Mesangial cell (primary cell): ENCODE measurements around a stretch of chr17.

DNA sequence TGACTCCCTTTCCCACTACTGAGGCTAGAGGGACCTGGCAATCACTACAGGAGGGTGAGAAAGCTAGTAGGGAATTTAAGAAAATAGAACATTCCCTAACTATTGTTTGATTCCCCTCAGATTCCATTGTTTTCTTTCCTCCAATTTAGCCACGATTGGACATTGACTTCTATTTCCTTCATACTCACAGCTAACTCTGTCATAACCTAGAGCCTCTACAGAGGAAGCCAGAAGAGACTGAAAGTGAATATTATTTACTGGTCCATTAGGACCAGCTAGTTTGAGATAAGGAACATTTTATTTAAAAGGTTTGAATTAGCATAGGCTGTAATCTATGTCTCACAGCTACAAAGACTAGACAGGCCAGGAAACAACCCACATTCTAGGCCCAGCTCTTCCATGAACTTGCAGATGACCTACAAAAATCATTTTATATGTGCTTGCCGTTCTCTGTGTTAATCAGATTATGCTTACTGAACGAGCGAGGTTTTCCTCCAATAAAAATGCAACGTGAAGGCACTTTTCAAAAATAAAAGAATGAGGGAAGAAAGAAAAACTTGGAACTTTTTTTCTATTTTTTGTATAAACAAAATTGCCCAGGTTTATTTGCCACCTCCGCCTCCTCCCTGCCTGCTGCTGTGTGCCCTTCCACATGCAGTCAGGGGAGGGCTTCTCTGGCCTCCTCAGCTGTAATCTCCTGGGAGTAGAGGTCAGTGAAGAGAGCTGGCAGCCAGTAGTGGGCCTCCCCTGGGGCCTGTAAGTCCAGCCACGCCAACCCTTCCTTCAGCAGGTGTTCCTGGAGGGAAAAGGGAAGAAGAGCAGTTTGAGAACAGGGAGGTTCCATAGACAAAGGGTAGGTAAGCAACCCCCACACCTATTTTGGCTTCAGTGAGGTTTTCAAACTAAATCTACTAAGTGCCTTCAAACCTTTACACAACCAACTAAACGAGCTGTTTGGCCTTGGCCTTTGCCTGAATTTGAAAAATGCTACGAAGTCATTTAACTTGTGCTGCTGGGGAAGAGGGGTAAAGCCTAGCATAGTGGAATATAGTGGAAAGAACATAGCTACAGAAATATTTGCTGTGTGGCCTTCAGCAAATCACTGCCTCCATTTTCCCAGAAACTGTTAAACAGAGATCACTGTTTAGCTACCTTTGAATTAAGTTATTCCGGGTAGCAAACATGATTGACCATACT is 14.4 kb downstream of the SNF8 start:
- RAMPAGE, long total RNA, result no peak

DNA sequence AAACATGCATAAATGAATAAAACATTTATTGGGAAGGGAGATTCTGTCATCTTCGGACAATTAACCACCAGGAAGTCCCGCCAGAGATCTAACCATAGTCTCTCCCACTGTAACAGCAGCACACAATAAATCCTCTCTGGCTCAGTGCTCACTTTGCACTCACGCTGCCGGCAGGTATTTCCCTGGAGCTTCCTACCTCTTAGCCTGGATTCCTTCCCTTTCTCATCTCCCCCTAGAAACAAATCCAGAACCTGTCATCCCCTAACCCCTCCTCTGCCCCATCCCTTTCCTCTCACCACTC is 1.6 kb downstream of the GIP start:
- RAMPAGE, long total RNA, result no peak

GRCh38 chr17:48998158-48998489 is 939 bp downstream of the IGF2BP1 start:
- RAMPAGE, long total RNA, result no peak

- RAMPAGE, long total RNA, result no peak
Observed at GRCh38 chr17:49101176-49101734, 31.3 kb upstream of the B4GALNT2 start.

DNA sequence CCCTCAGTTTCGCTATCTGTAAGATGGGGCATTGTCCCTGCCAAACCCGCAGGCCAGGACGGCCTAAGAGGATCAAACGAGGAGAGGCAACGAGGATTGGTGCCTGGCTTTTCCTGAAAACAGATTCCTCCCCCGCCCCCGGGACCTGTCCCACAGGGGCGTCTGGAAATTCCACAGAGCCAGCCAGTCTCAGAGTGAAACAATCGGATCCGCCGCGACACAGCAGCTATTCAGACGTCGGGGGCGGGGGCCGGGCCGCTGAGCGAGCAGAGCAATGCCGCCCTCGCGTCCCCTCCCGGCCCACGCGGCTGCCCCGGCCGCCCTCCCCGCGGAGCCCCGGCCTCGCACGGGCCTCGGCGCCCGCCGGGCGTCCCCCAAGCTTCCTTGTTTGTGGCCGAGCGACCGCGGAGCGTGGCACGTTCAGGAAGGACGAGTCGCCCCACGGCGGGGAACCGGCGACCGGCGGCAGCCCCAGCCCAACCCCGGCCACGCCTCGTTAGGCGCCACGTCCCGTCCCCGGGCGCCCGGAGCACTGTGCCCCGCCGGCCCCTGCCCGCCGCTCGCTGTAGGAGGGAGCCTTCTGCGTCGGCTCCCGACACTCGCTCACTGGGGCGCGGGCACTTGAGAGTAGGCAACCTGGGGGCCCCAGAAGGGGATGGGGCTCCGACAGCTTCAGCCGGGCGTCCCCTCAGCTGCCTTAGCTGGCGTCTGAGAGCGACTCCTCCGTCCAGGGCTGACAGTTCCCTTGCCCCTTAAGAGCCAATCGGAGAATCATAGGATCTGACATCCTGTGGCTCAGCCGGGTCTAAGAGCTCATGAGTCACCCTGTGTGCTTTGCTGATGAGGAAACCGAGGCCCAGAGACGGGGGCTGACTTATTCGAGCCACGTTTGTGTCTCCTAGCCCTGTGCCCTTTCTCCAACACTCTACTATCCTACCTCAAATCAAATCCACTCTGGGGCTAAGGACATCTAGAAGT is 29.7 kb upstream of the PHOSPHO1 start:
- RAMPAGE, long total RNA, result no peak

GRCh38 chr17:49371120-49371971 is 9.3 kb upstream of the ZNF652 start:
- RAMPAGE, long total RNA, result no peak

GRCh38 chr17:49408913-49409555 is 5.6 kb downstream of the PHB1 start:
- RAMPAGE, long total RNA, result no peak

DNA sequence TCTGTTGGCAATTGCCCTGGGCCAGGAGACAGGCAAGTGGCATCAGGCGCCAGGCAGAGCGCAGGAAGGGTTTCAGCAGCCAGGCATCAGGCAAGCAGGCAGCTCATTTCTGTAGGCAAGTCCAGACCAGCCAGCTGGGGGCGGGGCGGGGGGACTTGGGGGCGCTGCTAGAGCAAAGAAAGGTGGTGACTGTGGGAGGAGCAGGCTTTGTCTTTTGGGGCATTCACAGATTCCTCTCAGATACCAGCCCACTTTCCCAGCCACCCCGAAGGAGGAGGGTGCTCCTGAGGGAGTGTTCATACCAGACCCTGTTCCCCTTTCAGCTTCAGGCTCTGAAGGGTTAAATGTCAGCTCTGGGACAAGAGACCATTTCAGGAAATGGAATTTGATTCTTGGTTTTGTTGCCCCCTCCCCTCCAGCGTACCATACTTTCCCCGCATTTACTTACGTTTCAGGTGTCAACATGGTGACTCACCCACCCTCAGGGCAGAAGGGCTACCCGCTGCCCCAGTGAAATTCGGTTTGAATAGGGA is 13.1 kb downstream of the NGFR start:
- RAMPAGE, long total RNA, result no peak

DNA sequence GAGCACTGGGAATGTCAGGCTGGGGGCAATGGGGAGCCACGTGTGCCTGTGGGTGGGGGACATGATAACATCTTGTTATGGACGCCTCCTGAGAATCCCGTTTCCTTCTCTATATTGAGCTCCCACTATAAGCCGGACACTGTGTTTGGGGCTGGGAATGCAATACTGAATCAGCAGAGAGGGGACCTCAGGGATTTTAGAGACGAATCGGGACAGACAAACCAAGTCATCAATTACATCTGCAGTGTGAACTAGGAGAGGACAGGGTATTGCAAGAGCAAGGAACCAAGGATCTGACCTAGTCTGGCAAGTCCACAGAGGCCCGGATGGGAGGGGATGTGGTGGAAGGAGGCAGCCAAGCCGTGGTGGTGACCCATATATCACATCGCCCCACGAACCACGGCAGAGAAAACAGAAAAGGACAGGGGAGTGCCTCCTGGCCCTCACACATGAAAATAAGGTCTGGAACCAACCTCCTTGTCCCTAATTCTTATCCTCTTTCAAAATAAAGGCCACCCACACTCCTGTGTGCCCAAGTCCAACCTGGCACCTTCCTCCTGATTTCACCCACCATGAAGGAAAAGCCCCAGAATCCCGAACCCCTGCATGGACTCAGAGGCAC is 28.1 kb upstream of the NXPH3 start:
- RAMPAGE, long total RNA, result no peak

- RAMPAGE, long total RNA, result no peak
Observed at GRCh38 chr17:49556188-49556649, 19.5 kb upstream of the NXPH3 start.

GRCh38 chr17:49576590-49577102 is 975 bp downstream of the NXPH3 start:
- RAMPAGE, long total RNA, result no peak

DNA sequence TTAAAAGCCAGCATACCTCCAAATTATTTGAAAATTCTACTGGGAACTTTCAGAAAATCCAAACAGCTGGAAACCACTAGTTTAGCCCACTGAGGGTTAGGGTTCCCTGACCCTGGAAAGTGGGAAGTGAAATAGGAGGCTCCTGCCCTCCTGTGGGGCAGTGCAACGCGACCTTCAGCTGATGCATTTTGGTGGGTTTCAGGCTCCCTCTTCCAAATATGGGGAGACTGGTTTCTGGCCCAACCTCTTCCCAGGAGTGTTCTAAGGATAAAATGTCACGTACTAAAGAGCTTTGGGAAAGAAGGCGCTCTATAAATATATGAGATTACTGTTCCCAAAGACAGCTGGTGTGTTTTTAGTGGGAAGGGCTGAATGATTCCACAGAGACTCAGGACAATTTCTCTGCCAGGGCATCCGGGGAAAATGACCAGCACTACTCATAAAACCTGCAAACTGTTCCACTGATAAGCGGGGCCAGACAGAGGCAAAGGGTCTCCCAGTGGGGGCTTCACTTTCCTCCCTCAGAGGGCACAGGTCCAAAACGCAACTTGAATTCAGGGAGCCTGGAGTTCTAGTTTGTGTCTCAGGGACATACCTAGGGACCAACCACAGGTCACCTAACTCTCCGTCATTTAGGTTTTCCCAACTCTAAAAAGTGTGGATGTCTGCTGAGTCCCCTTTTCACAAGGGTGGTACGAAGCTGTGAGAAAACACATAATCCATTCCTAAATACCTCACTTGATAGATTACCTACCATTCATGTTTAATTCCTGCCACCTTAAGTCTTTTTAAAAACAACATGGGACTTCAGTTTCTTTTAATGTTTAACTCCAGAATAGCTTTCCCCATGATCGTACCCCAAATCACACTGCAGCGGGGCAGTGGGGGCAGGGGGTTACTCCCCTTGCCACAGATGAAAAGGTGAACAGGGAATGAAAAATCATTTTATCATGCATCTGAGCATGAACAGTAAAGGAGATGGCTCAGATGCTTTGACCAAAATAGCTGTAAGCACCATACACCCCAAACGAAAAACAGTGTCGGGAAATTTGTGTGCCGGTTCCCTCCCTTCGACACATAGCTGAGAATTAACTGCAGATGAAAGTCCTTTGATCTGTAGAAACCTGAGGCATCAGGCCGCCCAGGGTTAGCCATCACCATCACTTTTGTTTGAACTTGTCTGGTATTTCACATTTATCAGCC is 9.4 kb downstream of the SLC35B1 start:
- RAMPAGE, long total RNA, result no peak

- RAMPAGE, long total RNA, result no peak
Observed at GRCh38 chr17:49704060-49704308, 3.8 kb downstream of the SLC35B1 start.

GRCh38 chr17:49760843-49761287 is 3.1 kb downstream of the FAM117A start:
- RAMPAGE, long total RNA, result no peak

GRCh38 chr17:49832364-49832692 is 15.5 kb downstream of the TAC4 start:
- RAMPAGE, long total RNA, result no peak

- RAMPAGE, long total RNA, result no peak
Observed at GRCh38 chr17:49910627-49911173, 58.3 kb upstream of the DLX4 start.

- RAMPAGE, long total RNA, result no peak
Observed at GRCh38 chr17:50078784-50079437, 16.2 kb upstream of the PDK2 start.

DNA sequence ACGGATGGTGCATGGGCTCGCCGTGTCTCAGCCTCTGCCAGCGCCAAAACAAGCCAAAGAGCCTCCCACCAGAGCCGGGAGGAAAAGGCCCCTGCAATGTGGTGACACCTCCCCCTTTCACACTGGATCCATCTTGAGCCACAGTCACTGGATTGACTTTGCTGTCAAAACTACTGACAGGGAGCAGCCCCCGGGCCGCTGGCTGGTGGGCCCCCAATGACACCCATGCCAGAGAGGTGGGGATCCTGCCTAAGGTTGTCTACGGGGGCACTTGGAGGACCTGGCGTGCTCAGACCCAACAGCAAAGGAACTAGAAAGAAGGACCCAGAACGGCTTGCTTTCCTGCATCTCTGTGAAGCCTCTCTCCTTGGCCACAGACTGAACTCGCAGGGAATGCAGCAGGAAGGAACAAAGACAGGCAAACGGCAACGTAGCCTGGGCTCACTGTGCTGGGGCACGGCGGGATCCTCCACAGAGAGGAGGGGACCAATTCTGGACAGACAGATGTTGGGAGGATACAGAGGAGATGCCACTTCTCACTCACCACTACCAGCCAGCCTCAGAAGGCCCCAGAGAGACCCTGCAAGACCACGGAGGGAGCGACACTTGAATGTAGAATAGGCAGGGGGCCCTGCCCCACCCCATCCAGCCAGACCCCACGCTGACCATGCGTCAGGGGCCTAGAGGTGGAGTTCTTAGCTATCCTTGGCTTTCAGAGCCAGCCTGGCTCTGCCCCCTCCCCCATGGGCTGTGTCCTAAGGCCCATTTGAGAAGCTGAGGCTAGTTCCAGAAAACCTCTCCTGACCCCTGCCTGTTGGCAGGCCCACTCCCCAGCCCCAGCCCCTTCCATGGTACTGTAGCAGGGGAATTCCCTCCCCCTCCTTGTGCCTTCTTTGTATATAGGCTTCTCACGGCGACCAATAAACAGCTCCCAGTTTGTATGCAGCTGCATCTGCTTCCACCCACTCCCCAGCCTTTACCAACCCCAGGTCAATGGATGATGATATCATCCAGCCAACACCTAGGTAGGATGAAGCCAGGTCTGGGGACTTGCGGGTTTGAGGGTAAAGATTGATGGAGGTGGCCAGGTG is 5.3 kb upstream of the PDK2 start:
- RAMPAGE, long total RNA, result start-site peak on the plus strand centred at position 343 of the sequence, 344 bp wide, 428 reads

DNA sequence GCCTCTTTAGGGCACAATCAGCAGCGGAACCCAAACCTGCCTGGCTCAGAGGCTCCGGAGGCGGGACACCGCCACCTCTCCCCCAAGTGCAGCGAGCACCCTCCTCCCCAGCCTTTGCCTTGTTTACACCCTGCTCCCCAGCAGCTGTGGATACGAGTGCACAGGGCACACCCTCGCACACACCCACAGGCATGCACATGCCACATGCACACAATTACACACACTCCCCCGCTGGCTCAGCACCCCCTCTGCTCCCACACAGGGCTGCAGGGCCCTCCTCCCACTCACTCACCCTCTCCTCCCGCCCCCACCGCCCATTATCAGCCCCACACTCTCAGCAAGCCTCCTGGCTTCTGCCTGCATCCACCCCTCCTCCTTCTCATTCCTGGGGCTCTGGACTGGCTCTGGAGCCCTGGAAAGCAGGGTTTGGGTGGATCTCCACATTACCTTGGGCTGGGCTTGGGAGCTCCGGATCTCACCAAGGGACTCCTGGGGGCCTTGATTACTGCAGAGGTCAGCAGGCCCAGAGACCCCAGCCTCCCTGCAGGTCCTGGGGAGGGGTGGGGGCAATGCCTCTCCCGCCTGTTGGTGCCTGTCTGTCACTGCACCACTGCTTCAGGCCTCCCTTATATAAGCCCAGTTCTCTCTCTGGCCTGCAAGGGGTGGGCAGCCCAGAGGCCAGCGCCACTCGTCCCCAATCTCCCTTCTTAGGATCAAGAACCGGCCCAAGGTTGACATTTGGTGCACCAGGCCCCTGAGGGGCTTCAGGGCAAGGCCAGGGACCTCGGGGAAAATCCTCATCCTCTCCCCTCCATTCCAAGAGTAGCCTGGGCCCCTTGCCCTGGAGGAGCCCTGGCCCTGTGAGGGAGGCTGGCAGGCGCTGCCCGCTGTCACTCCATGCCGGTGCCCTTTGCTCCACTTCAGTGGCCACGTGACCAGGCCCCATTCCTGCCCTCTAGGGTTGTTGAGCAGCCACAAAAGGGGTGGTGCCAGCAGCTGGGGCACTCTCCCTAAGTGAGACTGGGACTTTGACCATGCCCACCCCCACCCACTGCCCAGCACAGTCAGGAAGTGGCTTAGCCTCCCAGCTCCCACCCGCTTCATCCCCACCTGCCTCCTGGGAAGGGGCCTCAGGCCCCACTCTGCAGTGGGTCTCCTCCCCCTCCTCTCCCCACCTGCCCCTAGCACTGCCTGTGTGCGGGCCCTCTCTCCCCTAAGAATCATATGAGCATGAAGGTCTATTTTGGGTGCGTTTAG is 6.7 kb downstream of the PDK2 start:
- RAMPAGE, long total RNA, result no peak

GRCh38 chr17:50132763-50133666 is 3.1 kb upstream of the SAMD14 start:
- RAMPAGE, long total RNA, result no peak